ENCODE measurements around the gene TRIP4.

CAGE:
- cytosol, long polyA plus RNA: no peak
- long polyA plus RNA: no peak
- nucleus, long polyA plus RNA: no peak
These were observed 184.7 kb downstream of the VPS13C start for GRCh38 chr15:61875645-61875942.

GRCh38 chr15:62164565-62165130 lies 437 bp downstream of the C2CD4B start:
- RRBS: 2% methylated on average over 11 of the region's 73 CpGs
CAGE:
- cytosol, long polyA plus RNA: no peak
- long polyA plus RNA: no peak
- nucleus, long polyA plus RNA: no peak

GRCh38 chr15:62505612-62506813 lies 115.7 kb downstream of the TLN2 start:
- RRBS: no CpG with 5 or more reads among the region's 9 CpGs
CAGE:
- cytosol, long polyA plus RNA: no peak
- long polyA plus RNA: no peak
- nucleus, long polyA plus RNA: no peak

- RRBS: no CpG with 5 or more reads among the region's 9 CpGs
CAGE:
- cytosol, long polyA plus RNA: no peak
- long polyA plus RNA: no peak
- nucleus, long polyA plus RNA: no peak
These were observed 176.9 kb downstream of the TLN2 start for GRCh38 chr15:62567234-62567706.

- RRBS: no CpG with 5 or more reads among the region's 1 CpG
CAGE:
- cytosol, long polyA plus RNA: no peak
- long polyA plus RNA: no peak
- nucleus, long polyA plus RNA: no peak
These were observed 261.5 kb downstream of the TLN2 start for GRCh38 chr15:62651840-62652202.

DNA sequence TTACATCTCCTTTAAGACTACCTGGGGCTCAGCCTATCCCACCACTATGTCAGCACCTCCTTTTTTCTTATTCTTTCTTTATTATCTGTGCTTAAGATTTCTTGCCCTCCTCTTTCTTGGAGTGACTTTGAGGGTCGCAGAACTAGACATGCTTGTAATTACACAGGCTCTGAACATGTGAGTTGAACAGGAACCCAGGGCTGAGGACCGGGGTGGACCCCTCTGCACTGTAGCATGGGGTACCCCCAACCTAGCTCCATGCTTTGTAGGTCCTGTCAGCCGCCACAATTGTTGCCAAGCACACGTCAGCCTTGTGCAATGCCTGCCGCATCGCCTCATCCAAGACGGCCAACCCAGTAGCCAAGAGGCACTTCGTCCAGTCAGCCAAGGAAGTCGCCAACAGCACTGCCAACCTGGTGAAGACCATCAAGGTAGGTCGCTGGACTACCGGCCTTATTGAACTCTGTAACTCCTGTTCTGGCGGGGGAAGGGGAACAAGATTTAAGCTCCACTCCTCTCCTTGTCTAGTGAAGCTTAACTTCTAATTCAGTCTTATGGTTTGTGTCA lies 287.2 kb upstream of the TPM1 start:
- RRBS: no CpG with 5 or more reads among the region's 12 CpGs
CAGE:
- cytosol, long polyA plus RNA: no peak
- long polyA plus RNA: no peak
- nucleus, long polyA plus RNA: no peak

- RRBS: no CpG with 5 or more reads among the region's 7 CpGs
CAGE:
- cytosol, long polyA plus RNA: no peak
- long polyA plus RNA: no peak
- nucleus, long polyA plus RNA: no peak
These were observed 143.5 kb upstream of the TPM1 start for GRCh38 chr15:62898881-62899570.

- RRBS: no CpG with 5 or more reads among the region's 6 CpGs
CAGE:
- cytosol, long polyA plus RNA: no peak
- long polyA plus RNA: no peak
- nucleus, long polyA plus RNA: no peak
These were observed 84.1 kb upstream of the TPM1 start for GRCh38 chr15:62958389-62958949.

GRCh38 chr15:63245461-63245823 lies 32.0 kb upstream of the APH1B start:
- RRBS: no CpG with 5 or more reads among the region's 3 CpGs
CAGE:
- cytosol, long polyA plus RNA: no peak
- long polyA plus RNA: no peak
- nucleus, long polyA plus RNA: no peak

DNA sequence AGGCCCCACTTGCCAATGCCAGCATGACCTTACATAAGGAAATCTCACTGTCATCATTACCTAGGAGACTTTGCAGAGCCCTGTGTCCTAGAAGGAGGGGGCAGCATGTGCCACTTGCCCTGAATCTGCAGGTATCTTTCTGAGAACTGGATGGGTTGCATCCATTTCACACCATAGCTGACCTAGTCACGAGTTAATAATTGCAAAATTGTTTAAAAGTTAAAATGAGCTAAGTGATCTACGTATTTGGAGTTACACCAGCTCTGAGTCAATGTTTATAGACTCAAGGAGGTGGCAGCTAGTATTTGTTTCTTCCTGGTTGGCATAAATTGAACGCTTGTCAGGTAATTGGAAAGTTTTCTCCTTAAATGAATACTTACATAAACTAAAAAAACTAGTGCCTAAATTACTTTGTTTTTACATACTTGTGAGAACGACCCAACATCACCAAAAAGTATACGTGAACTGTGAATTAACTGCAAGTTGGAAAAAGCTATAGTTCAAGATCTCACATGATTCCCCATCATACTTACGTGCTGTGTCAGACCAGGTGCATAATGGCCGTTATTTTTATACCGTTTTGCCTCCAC lies 14.1 kb downstream of the CA12 start:
- RRBS: no CpG with 5 or more reads among the region's 8 CpGs
CAGE:
- cytosol, long polyA plus RNA: no peak
- long polyA plus RNA: no peak
- nucleus, long polyA plus RNA: no peak

GRCh38 chr15:63432972-63433228 lies 51.3 kb upstream of the CA12 start:
- RRBS: no CpG with 5 or more reads among the region's 4 CpGs
CAGE:
- cytosol, long polyA plus RNA: no peak
- long polyA plus RNA: no peak
- nucleus, long polyA plus RNA: no peak

DNA sequence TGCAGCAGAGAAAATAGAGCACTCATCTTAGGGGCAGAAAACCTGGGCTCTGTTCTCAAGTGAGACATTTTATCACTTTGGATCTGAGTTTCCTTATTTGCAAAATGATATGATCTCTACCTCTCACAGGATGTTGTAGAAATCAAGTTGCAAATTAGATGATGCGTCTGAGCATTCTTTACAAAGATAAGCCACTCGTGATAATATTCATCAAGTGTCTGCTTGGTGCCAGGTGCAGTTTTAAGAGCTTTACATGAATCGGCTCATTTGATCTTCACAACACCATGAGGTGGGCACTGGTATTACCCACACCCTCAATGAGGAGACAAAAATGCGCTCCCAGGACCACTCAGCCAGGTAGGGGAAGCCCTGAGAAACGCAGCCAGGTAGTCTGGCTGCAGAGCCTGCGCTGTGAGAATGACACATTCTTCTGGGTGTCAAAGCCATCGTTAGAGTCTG lies 59.1 kb upstream of the CA12 start:
- RRBS: no CpG with 5 or more reads among the region's 7 CpGs
CAGE:
- cytosol, long polyA plus RNA: no peak
- long polyA plus RNA: no peak
- nucleus, long polyA plus RNA: no peak

DNA sequence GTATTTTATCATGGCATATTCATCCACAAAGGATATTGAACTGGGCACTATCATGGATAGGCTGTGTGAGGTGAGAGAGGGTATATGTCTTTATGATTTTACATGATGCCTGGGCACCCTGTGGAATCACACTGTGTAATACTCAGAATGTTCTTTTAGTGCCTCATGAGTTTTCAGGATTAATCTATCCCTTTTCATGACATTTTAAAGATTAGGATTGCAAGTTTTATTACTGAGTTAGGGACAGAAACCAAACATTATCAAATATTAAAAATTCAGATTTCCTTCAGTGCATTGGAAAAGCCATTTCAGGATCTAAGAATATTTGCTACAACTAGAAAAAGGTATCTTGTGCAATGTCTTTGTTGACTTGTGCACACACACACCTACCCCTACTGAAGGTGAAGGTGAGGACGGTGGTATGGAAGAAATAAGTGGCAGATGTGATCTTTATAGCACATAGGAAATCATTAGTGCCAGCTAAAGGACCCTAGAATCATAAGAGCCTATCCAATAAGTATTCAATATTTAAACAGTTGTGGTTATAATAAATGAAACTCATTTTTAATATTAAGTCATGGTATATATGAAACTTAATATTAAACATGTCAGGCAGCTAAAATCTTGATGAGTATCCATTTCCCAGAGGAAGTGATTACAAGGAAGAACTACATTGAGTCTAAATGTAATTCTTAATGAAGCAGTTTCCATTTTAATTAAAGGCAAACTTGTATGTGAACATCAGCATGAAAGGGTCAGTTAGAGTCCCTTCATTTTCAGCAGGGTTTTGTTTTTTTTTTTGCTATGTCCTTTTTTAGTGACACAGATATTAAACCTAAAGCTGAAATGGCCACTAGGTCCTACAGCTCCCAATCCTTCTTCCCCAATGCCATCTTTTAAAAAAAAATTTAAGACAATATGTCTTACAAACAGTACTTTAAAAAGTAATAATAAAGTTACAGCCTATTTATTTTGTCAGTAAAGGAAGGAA lies 25.3 kb upstream of the FBXL22 start:
- RRBS: no CpG with 5 or more reads among the region's 1 CpG
CAGE:
- cytosol, long polyA plus RNA: no peak
- long polyA plus RNA: no peak
- nucleus, long polyA plus RNA: no peak

DNA sequence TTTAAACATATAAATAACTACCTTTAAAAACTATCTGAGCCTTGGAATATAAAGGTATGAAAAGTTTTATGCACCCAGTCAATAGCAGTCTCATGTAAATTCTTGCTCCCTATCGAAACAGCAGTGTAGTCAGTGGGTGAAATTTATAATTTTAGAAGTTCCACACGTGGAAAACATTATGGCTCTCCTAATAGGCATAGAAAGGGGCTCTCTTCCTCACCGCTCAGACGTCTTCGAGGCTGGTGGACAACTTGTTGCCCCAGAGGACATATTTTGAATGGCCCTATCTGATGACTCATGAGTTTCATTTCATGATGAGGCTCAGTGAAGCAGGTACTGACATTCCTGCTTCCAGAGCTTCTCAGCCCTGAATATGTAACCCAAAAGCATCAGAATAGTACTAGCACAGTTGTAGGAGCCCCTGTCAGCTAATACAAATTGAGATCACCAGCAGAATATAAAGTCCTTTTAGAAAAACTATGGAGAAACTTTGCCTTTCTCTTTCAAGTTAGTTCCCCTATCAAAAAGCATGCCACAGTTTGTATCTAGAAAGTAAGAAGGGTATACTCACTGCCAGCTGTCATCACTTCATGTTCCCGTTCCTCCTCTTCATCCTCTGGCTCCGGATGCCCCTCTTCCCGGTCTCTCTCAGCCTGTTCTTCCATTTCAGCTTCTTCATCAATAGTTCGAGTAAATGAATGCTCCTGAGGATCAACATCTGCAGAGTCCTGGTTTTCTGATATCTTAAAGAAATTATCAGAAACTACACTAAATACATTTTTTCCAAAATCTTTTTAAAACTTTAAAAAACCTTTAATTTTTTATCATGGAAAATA lies 117.8 kb downstream of the HERC1 start:
- RRBS: no CpG with 5 or more reads among the region's 9 CpGs
CAGE:
- cytosol, long polyA plus RNA: no peak
- long polyA plus RNA: no peak
- nucleus, long polyA plus RNA: no peak

DNA sequence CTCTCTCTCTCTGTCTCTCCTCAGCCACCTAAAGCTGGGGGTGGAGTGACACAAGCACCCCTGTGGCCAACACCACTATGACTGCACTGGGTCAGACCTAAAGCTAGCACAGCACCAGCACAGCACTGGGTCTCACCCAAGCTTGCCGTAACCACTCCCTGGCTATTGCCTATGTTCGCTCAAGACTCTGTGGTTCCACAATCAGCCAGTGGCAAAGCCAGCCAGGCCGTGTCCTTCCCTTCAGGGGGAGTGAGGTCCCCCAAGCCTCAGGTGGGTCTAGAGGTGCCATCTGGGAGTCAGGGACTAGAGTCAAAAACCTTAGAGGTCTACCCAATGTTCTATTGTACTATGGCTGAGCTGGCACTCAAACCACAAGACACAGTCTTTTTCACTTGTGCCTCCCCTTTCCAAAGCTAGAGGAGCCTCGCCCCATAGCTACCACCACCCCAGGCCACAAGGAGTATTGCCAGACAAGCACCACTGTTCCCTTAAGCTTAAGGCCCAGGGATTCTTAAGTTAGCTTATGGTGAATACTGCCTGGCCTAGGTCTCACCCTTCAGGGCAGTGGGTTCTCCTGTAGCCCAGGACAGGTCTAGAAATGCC lies 89.5 kb downstream of the HERC1 start:
- RRBS: no CpG with 5 or more reads among the region's 4 CpGs
CAGE:
- cytosol, long polyA plus RNA: no peak
- long polyA plus RNA: no peak
- nucleus, long polyA plus RNA: no peak

GRCh38 chr15:63895101-63895670 lies 61.4 kb upstream of the HERC1 start:
- RRBS: no CpG with 5 or more reads among the region's 8 CpGs
CAGE:
- cytosol, long polyA plus RNA: no peak
- long polyA plus RNA: no peak
- nucleus, long polyA plus RNA: no peak

DNA sequence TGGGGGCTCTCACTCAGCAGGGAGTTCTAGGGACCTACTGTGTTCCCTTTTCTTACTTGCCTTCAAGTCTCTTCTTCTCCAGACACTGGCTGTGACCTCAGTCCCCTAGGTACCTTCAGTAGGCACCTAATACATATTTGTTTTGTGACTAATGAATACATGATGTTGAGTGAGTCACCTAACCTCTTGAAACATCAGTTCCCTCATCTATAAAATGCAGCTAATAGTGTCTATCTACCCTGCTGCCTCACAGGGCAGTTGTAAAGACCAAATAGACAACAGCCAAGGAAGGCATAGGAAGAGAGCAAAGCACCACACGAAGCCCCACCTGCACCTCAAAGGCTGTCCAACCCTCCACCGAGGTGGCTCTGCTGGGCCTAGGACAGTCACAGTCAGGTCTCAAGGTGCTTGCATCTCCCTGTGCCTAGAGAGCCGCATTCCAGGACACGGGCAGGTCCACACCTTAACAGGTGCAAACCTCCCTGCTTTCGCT lies 29.2 kb downstream of the DAPK2 start:
- RRBS: no CpG with 5 or more reads among the region's 5 CpGs
CAGE:
- cytosol, long polyA plus RNA: no peak
- long polyA plus RNA: no peak
- nucleus, long polyA plus RNA: no peak

DNA sequence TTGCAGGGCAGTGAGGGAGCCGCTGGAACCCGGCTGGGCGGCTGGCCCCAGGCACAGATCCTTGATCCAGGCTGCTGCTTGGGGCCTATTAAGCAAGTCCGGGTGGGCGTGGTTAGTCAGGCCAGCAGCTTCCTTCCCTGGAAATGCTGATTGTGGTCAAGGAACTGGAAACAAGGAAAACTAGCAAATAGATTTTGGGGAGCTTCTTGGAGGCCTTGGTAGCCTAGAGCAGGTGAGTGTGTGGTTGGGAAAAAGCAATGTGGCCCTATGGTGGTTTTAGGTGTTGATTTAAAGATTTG lies 17.8 kb upstream of the SNX22 start:
- RRBS: 94% methylated on average over 3 of the region's 5 CpGs
CAGE:
- cytosol, long polyA plus RNA: no peak
- long polyA plus RNA: no peak
- nucleus, long polyA plus RNA: no peak

- RRBS: 0% methylated on average over 3 of the region's 52 CpGs
CAGE:
- cytosol, long polyA plus RNA: start-site peak on the plus strand at chr15:64387780-64387858, 1,023 reads
- long polyA plus RNA: start-site peak on the plus strand at chr15:64387841-64387866, 611 and 613 reads in 2 replicates
- nucleus, long polyA plus RNA: start-site peak on the plus strand at chr15:64387758-64387863, 1,476 reads
These were observed at the start of gene TRIP4 for GRCh38 chr15:64387354-64388418. TSS of gene TRIP4 (plus strand) at chr15:64387836.

GRCh38 chr15:64674652-64675321 lies 100.6 kb downstream of the RBPMS2 start:
- RRBS: no CpG with 5 or more reads among the region's 8 CpGs
CAGE:
- cytosol, long polyA plus RNA: no peak
- long polyA plus RNA: no peak
- nucleus, long polyA plus RNA: no peak

Data from H1 (cell line).